Skeletal muscle satellite cell (primary cell): ENCODE measurements around a stretch of chr22.

GRCh38 chr22:45638760-45639528, 32.7 kb upstream of the ATXN10 start:
- CAGE, long polyA plus RNA: no peak

- CAGE, long polyA plus RNA: no peak
These were observed 91.2 kb downstream of the ATXN10 start for GRCh38 chr22:45762692-45763431.

- CAGE, long polyA plus RNA: no peak
These were observed 96.4 kb downstream of the ATXN10 start for GRCh38 chr22:45767987-45768439.

DNA sequence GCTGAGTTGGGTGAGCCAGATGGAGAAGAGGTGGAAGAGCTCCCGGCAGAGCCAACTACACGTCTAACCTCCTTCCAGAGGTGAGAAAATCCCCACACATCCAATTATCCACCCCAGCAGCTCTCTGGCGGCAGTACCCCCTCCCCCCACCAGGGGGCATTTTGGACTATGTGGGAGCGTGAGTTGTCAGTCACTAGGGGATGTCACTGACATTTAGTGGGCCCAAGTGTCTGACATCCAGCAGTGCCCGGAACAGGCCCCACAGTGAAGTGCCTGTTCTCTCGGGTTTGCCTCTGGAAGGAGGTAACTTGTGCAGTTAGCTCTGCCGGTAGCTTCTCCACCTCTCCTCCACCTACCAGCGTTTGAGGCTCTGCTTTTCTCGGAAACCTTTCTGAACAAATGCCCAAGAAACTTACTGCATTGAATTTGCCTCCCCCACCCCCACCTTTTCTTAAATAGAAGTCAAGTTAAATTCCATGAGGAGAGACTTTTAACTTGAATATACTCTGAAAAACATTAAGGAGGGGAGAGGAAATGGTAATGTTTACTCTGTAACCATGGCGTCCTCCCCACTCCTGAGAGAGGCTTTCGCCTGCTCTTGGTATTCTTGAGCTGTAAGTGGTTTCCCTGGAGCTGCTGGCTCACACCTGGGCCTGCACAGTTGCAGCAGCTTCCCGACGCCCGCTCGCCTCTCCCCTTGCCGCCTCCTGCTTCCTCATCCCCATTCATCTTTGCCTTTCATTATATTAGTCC, 112.8 kb downstream of the WNT7B start:
- CAGE, long polyA plus RNA: no peak

- CAGE, long polyA plus RNA: no peak
These were observed 89.4 kb downstream of the WNT7B start for GRCh38 chr22:45887511-45888080.

GRCh38 chr22:45934392-45935370, 42.3 kb downstream of the WNT7B start:
- CAGE, long polyA plus RNA: no peak

GRCh38 chr22:46035905-46036798, 59.2 kb upstream of the WNT7B start:
- CAGE, long polyA plus RNA: no peak

GRCh38 chr22:46073515-46073982, 76.8 kb upstream of the PPARA start:
- CAGE, long polyA plus RNA: no peak

DNA sequence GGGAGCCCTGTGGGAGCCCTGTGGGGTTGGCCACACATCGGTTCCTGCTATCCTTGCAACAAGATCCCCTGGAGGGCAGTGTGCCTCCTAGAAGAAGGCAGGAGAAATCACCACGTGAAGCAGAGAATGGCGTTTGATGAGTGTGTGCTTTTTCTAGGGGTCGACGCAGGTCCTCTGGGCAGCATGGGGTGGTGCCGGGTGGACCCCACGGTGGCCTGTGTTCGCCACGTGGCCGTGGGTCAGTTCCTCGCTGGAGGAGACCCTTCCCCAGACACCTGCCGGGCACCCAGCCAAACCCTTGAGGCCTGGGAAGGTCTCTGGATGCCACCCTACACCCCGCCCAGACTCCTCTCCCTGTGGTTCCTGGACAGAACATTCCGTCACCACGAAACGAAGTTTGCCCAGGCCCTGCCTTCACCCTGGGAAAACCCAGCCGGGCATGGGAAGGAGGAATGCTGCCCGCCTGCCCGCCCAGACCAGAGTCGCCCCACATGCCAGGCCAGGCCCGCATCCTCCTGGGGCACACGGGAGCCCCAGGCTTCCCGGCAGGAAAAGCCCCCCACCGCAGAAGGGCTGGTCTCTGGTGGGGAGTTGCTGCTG, 45.0 kb upstream of the PPARA start:
- CAGE, long polyA plus RNA: no peak

DNA sequence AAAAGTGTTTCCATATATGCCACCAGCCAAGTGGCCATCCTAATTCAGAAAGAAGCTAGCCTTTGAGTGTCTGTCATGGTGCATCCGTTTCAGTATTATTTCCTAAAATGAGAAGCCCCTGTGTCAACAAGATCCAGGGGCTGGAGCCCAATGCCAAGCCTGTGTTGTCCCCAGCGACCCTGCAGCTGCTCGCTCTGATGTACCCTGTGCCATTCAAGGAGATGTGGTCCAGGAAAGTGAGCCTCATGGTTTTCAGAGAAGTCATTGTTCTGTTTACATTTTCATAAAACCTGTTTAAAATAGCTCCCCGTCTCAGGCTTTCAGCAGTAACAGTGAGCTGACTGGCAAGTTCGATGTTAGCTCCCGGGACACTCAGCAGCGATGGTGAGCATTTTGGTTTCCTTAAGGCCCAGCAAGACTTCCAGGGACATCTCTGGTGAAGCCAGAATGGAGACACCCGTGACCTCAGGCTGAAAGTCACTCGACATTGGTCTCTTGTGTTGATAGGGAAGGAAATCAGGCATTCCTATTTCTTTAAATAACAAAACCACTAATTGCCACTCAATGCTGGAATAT, 12.3 kb downstream of the CDPF1 start:
- CAGE, long polyA plus RNA: no peak

DNA sequence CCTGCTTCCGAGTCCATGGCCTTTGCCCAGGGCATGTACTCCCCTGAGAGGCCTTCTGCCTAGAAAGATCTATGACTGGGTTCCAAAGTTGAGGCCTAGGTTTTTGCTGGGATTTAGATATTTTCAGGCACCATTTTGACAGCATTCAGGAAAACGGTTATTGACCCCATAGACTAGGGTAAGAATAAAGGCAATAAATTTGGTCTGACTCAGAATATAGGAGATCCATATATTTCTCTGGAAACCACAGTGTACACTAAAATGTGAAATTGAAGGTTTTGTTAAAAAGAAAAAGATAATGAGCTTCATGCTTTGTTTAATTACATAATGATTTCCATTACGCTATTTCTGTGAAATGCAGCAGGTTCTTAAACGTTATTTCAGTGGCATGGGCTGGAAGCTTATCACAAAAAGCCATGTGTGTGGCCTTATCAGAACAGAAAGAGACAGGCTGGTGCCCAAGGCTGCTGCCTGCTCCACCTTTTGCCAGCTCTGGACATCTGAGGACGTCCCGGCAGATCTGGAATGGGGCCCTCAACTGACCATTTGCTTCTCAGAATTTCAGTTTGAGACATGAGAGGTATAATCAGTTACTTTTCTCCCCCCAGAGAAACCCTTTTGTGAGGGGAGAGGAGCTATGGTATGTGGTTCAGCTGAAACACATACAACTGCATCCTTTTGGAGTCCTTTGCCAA, 8.8 kb downstream of the CDPF1 start:
- CAGE, long polyA plus RNA: no peak

DNA sequence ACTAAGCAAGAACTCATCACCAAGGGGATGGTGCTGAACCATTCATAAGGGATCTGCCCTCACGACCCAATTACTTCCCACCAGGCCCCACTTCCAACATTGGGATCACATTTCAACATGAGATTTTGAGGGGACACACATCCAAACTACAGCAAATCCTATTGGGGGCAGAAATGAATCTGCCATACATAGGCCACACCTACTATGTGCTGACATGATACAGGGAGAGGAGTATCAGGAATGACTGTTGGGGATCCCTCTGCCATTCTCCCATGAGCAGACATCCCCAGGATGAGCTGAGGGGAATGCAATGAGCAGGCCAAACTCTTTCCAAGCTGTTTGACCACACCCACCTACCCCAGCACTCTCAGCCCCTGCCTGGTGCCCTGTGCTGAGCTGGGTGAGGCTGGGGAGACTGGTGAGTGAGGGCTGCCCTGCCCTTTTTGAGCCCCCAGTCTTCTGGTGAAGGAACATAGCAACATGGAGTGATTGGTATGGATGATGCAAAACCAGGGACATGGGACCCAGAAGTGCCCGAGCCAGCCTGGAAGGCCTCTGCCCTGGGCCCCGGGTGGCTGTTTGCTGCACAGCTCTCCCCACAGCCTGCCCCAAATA, 1.2 kb upstream of the GTSE1 start:
- CAGE, long polyA plus RNA: no peak

DNA sequence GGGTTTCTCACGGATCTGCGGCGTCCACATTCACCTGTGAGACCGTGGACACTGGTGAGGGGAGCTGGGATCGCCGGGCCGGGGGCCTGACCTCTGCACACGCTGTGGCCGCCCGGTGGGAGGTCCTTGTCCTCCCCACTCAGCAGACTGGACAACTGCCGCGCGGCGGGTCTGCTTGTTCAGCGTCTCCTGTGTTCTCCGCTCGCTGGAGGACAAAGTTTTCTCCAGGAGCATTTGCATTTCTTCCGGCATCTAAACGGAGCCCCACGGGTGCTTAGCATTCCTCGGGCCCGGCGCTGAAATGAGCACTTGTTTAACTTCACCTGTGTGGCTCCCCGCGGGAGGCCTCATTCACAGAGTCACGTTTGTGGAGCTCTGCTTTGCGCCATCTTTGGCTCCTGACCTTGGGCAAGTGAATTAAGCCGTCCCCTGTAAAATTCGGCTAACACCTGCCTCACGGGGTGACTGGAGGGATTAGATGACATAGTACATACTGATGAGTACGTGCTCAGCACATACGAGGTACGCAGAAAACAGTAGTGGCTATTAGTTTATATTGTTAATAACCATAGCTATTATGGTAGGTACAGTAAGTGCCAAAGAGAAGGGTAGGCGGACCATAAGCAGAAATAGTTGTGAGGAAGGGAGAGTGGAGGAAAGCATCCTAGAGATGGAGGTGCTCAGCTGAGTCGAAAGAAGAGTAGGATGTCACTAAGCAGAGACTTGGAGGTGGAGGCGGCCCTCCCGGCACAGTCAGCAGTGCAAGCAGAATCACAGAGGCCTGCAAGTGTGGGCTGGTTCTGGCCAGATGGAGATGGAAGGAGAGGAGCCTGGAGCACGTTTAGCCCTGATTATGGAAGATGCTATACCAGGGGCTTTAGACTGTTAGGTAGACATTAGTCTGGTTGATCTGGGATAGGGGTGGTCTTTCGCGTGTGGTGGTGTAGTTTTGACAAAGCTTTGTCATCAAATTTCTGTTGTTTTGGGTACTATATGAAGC, 931 bp downstream of the TRMU start:
- CAGE, long polyA plus RNA: no peak

- CAGE, long polyA plus RNA: no peak
These were observed 11.1 kb downstream of the TRMU start for GRCh38 chr22:46346363-46347224.

DNA sequence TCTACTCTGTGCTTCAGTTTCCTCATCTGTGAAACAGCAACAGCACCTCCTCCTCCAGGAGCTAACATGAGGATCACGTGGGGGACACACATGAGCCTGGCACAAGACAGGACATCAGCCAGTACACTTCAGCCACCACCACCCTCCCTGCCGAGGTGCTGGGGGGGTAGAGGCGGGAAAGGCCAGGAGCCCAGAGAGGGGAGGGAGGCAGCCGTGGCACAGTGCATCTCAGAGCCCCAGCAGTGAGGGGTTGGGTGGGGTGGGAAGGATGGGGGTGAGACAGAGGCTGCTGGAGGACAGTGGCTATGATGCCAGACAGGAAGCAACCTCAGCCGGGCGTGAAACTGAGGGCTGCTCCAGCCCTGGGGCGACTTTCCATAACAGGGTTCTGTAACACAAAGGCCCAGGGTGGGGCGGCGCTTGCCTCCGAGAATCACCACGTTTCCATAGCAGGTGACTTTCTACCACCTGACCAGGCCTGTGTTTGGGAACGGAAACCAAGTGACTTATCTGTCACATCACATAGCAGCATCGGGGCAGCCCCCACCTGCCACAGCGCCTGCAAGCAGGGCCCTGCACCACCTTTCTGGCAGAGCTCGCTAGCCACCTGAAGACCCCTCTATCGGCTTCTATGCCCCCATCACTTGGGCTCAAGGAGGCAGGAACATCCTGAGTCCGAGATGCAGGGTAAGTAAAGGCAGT, 85.7 kb downstream of the TRMU start:
- CAGE, long polyA plus RNA: no peak

GRCh38 chr22:46532506-46533237, 4.7 kb downstream of the CELSR1 start:
- CAGE, long polyA plus RNA: no peak

DNA sequence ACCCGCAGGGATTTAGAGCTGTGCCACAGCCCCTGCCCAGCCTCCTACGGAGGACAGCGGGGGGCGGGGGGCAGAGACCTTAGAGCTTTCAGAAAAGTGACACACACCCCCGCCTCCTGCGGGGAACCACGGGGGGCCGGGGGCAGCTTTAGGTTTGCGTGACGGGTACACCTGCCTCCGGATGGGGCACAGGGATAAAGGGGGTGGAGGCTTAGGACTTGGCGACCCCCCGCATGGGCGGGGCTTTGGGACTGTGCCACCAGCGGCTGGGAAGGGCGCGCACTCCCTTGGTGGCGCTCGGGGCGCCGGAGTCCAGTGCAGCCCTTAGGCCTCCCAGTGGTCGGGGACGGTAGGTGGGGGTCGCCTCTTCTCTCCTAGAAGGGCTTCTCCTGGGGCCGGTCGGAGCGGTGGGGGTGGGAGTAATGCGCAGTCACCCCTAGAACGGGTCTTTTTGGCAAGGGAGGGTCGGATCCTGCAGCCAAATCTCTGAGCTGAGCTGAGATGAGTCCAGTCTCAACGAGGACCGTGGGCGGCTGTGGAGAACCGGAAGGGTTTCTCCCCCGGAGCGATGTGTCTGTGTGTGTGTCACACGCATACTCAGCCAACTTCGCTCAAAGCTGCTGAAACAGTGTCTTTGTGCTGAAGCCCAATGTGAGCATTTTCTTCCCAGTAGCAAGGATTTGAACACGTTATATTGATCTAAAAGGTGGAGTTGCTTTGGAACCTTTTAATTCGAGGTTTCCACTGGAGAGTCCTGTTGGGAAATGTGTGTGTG, 1.2 kb upstream of the CELSR1 start:
- CAGE, long polyA plus RNA: no peak

GRCh38 chr22:46547812-46548372, 10.5 kb upstream of the CELSR1 start:
- CAGE, long polyA plus RNA: no peak

DNA sequence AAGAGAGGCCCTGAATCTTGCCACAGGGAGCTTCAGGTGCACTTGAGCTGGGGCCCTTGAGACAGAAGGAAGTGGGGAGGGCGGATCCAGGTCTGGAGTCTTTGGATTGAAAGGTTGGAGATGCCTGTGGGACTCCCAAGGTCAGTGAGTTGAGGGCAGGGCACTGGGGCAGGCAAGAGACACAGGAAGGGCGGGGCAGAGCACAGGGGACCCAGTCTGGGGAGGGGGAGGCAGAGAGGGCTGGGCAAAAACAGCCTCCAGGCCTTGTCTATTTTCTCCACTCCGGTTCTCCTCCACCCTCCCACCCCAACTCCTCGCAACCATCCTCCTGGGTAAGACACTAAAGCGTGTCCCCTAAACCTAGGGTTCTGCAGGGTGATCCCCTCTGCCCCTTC, 38.5 kb upstream of the CELSR1 start:
- CAGE, long polyA plus RNA: no peak

DNA sequence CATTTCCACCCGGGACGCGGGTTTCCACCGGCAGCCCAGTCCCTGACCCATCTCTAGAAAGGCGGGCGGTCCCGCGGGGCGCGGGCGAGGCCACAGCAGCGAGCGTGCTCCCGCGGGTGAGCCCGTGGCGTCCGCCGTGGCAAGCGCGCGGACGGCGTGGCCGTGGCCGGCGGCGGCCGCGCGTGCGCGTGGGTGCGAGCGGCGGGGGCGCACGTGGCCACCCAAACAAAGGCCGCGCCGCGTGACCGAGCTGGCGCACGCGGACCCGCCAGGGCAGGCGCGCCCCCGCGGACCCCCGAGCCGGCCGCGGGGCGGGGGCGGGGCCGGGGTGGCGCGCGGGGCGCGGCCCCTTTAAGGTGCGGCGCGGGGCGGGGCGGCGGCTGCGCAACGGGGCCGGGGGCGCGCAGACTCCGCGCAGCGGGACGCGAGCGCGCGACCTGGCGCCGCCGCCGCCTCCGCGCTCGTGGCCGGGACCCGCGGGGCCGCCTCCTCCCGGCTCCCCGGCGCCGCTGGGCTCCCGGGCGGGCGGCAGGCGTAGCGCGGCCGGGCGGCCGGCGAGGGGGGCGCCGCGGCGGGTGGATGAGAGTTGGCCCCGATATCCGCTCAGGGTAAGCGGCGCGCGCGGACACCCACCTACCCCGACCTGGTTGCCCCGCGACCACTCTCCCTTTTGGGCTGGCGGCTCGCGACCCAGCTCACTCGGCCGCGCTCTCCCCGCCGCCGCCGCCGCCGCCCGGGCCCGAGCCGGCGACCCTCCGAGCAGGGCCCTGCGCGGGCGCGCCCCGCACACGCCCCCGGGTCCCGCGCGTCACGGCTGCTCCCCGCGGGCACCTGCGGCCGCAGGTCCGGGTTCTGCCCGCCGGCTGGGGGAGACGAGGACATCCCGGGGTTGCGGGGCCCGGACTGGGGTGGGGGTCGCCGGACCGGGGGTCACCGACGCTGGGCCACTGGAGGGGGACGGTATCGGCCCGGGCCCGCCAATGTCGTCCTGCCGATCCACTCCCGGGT, 39.6 kb upstream of the CELSR1 start:
- CAGE, long polyA plus RNA: no peak